ENCODE data around the gene NET1.

- PRO-cap = no peak
- RAMPAGE, long total RNA, 2 experiments = no peak in any of the 2 experiments
These were observed 109.9 kb upstream of the KLF6 start for GRCh38 chr10:3894862-3895433.

GRCh38 chr10:3978678-3979185 lies 193.7 kb upstream of the KLF6 start:
- PRO-cap = no peak
- RAMPAGE, long total RNA, 2 experiments = no peak in any of the 2 experiments

GRCh38 chr10:3991961-3992317 lies 206.9 kb upstream of the KLF6 start:
- PRO-cap = no peak
- RAMPAGE, long total RNA, 2 experiments = no peak in any of the 2 experiments

- PRO-cap = no peak
- RAMPAGE, long total RNA, 2 experiments = no peak in any of the 2 experiments
These were observed 283.2 kb upstream of the KLF6 start for GRCh38 chr10:4068276-4068611.

GRCh38 chr10:4121471-4122332 lies 336.7 kb upstream of the KLF6 start:
- PRO-cap = no peak
- RAMPAGE, long total RNA, 2 experiments = no peak in any of the 2 experiments

DNA sequence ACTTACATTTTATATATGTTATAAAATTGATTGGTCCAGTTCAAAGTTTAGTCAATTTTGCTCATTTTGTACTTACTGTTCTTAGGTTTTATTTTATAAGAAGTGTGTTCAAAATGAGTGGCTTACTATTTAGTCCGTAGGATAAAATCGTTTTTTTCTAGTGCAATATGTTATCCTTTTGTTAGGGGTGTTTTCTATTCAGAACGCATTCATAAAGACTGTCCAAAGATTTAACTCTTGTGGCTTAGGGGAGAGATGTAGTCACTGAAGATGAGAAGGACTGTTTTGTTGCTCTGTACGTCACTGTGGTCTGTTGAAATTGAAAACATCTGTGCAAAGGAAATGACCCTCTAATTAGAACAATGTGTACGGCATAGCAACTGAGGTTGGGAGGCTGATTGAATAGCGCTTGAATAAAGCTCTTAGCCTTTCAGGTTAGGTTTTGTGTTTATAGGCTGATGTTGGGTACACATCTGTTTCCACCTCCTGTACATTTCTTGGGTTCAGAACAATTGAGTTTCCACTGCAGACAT lies 453.5 kb upstream of the AKR1E2 start:
- PRO-cap = no peak
- RAMPAGE, long total RNA, 2 experiments = no peak in any of the 2 experiments

GRCh38 chr10:4623509-4623811 lies 202.5 kb upstream of the AKR1E2 start:
- PRO-cap = no peak
- RAMPAGE, long total RNA, 2 experiments = no peak in any of the 2 experiments

GRCh38 chr10:4780555-4781128 lies 45.4 kb upstream of the AKR1E2 start:
- PRO-cap = no peak
- RAMPAGE, long total RNA, 2 experiments = no peak in any of the 2 experiments

GRCh38 chr10:4820660-4821393 lies 5.2 kb upstream of the AKR1E2 start:
- PRO-cap = no peak
- RAMPAGE, long total RNA, 2 experiments = no peak in any of the 2 experiments

DNA sequence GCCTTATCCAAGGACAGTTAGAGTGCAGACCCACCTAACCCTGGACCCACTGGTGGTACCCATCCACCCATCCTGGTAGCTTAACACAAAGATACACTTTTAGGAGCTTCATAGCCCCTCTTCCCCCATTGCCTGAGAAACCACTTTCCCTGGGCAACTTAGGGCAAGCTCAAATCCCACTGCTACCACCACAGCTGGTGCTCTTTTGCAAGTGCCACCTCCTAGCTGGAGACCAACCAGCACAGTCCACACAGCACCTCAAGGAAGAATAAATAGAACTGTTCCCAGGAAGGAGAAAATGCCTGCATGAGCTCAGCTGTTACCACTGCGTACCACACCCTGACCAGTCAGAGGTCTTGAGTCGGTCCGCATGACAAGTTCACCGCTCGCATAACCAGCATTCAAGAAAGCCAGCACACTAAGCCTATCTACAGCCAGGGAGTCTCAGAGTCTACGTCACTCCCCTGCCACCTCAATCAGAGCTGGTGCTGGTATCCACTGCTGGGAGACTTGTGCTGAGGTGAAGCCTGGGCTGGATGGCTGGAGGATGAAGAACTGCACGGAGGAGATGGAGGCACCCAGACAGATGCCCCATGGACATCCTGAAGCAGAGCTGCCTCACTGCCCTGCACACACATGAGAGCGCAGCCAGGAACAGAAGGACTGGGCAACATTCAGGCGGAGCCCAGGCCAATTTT lies 19.5 kb downstream of the AKR1C1 start:
- PRO-cap = no peak
- RAMPAGE, long total RNA, 2 experiments = no peak in any of the 2 experiments

GRCh38 chr10:4995655-4996012 lies 8.0 kb downstream of the AKR1C2 start:
- PRO-cap = no peak
- RAMPAGE, long total RNA, 2 experiments = start-site peak on the minus strand in 1 of 2 experiments, at chr10:4995787-4995844 at its widest, 20 reads per replicate

- PRO-cap = no peak
- RAMPAGE, long total RNA, 2 experiments = no peak in any of the 2 experiments
These were observed 5.2 kb downstream of the AKR1C2 start for GRCh38 chr10:4998138-4999096.

- PRO-cap = no peak
- RAMPAGE, long total RNA, 2 experiments = no peak in any of the 2 experiments
These were observed 15.5 kb upstream of the AKR1C3 start for GRCh38 chr10:5078683-5079177.

GRCh38 chr10:5233957-5234586 lies 37.4 kb downstream of the AKR1C4 start:
- PRO-cap = no peak
- RAMPAGE, long total RNA, 2 experiments = no peak in any of the 2 experiments

DNA sequence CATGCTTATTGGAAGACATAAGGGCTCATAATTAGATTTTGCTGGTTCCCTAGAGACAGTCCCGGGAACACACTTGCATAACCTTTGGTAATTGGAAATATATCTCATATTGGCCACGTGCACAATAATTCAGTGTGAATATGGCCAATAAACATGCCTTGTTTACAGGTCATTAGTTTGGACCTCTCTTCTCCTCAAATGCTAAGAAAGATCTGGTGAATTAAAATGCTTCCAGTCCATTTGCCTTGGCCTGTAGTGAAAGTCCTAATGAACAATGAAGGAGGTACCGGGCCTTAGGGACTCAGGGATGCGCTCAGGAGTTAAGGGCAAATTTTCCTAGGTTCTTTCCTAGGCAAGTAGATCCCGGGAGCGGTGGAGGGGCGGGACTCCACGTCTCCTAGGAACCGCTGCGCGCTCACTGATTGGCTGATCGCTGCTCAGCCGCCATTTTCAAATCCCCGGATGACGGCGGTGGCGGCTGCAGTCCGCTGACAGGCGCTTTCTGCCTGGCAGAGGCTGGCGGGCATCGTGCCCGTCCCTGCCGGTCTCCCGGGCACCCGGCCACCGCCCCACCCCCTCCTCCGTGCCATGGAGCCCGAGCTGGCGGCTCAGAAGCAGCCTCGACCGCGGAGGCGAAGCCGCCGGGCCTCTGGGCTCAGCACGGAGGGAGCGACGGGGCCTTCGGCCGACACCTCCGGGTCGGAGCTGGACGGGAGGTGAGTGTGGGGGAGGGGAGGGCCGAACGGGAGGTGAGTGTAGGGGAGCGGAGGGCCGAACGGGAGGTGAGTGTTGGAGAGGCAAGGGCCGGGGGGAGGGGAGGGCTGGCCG lies at the start of gene NET1:
NET1 (plus strand) TSS at position 453 of the 828 bp plus-strand sequence.
- PRO-cap = unidirectional peak, plus-strand start at position 453 of the sequence; unidirectional peak, plus-strand start at position 574 of the sequence
- RAMPAGE, long total RNA, 2 experiments = start-site peak on the plus strand in 1 of 2 experiments, centred at positions 480 to 600 of the sequence, 54 to 74 reads per replicate

DNA sequence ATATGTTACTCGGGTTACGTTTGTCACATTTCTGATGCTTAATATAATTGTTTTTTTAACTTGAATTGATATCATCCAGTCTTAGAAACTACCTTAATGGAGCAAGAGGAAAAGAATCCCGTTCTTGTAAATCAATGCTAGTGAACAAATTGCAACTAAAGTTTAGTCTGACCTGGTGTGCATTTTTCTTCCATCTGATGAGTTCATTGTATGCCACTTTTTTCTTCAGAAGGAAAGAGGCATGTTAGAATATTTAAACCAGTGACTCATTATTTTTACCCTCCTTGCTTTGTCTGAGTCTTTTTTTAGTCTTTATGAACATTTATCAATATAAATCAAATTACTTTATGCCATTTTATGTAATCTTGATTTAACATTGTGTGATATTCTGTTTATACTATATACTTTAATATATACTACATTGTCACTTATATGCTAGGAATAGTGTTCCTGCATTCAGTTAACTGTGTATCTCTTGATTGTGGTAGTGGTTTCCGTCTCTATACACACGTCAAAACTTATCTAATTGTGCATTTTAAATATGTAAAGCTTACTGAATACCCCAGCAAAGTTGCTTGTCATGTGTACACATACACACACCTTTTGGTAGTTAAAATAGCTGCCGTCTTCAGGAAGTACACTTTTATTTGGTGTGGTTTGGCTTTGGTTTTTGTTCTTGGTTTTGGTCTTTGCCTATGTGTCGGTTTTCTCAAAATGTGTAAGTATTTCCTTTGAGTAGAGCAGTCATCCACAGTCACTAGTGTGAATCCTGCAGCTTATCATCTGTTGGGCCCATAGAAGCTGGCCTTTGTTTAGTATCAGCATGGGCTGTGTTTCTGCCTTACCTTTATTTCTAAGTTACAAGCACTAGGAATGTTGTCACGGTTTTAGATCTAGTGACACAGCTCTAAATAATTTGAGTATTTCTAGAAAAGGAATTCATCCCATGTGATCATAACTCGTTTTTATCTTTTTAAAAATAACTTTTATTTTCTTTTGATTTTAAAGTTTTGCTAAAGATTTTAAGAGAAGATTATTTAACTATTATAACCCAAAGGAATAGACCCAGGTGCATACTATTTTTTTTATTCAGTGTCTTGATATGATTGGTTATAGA lies 35.1 kb downstream of the NET1 start:
- PRO-cap = no peak
- RAMPAGE, long total RNA, 2 experiments = no peak in any of the 2 experiments

DNA sequence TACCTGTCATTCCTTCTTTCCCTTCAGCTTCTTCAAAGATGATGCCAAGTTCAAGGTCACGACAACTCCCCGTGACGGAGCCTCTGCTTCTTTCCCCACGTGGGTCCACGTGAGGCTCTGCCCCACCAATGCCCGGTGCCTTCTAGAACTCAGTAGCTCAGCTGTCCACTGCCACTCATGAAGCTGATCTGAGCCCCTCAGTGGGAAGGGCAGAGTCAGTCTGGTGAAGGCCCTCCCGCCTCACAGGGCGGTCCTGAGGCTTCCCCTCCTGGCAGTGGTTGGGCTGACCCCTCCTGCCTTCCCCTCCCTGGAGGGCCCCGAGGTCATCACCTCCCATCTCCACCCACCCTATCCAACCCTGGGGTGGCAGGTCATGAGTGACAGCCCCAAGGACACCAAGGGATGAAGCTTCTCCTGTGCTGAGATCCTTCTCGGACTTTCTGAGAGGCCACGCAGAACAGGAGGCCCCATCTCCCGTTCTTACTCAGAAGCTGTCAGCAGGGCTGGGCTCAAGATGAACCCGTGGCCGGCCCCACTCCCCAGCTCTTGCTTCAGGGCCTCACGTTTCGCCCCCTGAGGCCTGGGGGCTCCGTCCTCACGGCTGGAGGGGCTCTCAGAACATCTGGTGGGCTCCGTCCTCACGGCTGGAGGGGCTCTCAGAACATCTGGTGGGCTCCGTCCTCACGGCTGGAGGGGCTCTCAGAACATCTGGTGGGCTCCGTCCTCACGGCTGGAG lies 18.8 kb downstream of the CALML5 start:
- PRO-cap = no peak
- RAMPAGE, long total RNA, 2 experiments = no peak in any of the 2 experiments

GRCh38 chr10:5503436-5504038 lies 4.2 kb upstream of the CALML5 start:
- PRO-cap = no peak
- RAMPAGE, long total RNA, 2 experiments = no peak in any of the 2 experiments

DNA sequence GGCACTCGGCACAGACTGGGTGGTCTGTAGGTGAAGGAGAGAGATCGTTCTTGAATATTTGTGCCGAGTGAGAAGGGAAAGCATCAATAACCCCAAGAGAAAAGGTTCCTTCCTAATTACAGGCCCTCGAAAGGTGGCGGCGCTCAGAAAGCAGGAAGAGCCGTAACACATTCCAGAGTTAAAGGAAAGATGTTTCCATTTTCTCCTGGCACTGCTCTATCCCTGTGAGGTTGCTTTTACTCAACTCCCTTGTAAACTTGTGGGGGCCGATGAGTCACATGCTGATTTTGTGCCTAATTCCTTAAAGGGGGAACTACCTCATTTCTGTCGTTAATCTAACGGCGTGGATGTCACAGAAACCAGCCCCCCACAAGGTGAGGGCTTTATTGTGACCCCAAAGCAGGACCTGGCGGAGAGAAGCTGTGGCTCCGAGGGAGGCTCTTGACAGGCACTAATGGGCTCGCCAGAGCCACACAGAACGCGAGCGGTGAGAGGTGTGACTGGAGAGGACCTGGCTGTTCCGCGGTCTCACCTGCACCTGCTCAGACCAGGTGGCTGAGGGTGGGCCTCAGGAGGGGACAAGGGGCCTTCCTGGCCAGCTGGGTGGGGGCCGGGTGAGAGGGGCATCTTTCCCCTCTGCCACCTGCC lies 50.7 kb downstream of the CALML3 start:
- PRO-cap = no peak
- RAMPAGE, long total RNA, 2 experiments = no peak in any of the 2 experiments

DNA sequence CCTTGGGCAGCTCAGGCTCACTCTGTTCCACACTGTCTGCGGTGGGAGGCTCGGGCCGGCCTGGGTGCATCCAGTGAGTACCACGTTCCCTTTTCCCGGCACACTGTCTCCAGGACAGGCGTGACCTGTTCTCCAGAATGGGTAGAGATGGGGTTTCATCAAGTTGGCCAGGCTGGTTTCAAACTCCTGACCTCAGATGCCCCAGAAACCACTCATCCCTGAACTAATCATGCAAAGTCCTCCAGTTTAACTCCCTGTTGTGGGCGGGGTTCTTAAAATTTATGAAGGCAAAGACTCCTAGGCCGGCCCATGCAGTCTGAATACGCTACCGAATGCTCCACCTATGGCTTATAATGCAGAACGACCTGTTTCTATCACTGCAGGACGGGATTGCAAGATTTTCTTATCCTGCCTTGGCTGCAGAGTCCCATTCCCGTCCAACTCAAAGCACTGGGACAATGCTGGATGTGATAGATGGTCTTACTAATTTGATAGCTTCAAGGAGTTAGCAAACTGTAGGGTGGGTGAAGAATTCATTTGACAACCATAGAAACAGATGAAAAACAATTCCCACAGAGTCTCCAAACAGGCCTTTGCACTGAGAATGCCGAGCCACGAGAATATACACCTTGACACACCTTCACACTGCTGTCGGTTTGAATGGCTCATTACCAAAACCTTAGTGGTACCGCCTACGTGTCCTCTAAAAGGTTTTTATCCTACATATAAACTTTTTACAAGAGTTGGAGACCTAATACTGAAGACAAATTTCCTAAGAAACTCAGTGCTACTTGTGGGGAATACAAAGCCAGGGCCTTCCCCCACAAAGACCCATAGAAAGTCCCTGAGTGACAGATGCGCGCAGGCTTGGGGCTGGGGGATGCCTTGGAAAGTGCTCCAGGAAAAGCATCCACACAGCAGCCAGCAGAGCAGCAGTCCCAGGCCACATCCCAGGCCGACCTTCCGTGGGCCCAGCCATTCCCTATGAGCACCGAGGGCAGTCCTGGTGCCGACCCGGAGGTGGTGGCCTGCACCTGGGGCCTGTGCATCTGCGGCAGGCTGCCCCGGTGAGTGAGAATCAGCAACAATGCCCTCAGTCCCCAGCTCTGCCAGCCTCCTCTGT lies 26.8 kb downstream of the ASB13 start:
- PRO-cap = no peak
- RAMPAGE, long total RNA, 2 experiments = no peak in any of the 2 experiments